Caco-2 (cell line): ENCODE measurements around the genes C6orf47, LY6G5B, LY6G6F and RNF5.

- PRO-cap, result bidirectional peak, plus-strand start at chr6:31660876, minus-strand start at chr6:31660755; bidirectional peak, plus-strand start at chr6:31661168, minus-strand start at chr6:31661103
- RRBS, result 1% methylated on average over 17 of the region's 41 CpGs
Measured at GRCh38 chr6:31660660-31661319, at the start of gene C6orf47. TSS of gene C6orf47 (minus strand) at chr6:31660778.

DNA sequence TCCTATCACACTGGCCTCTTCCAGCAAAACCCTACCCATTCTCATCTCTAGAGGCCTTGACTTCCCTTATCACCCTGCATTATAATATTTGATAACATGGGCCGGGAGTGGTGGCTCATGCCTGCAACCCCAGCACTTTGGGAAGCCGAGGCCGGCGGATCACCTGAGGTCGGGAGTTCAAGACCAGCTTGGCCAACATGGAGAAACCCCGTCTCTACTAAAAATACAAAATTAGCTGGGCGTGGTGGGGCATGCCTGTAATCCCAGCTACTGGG lies 679 bp upstream of the C6orf47 start:
- PRO-cap, result no peak
- RRBS, result no CpG with 5 or more reads among the region's 7 CpGs

GRCh38 chr6:31669669-31670272 lies at the start of gene LY6G5B:
TSS of gene LY6G5B (plus strand) at chr6:31669976.
- PRO-cap, result no peak
- RRBS, result no CpG with 5 or more reads among the region's 9 CpGs

- PRO-cap, result no peak
- RRBS, result no CpG with 5 or more reads among the region's 3 CpGs
Measured at GRCh38 chr6:31706600-31706984, at the start of gene LY6G6F. TSS of gene LY6G6F (plus strand) at chr6:31706866.

DNA sequence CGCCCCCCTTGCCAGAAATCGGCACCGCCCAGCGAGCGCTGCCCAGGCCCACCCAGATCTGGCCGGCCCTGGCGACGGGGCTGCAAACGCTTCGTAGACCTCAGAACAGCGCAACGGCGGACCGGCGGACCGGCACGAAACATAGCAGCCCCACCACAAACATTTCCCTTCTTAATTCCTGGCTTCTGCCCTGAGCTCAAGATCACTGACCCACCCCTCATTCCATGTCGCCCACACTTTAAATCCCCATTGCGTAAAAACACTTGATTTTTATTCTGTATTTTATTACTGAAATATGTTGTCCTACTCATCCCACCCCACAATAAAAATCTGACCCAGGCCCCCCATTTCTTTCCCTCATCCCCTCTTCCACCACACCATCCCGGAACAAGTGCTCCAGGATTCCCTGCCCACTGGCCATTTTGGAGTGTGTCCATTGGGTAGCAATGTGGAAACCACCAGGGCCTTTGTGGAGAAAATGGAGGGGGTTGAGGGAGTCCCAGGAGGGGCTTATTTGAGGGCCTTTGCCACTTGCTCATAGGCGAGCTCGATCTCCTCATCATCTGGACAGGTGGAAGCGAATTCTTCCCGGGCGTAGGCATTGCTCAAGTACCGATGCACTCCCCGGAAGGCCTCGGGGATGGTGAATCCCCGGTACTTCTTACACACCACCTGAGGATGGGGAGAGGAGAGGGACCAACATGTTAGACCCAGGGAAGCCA lies 1.4 kb upstream of the DDAH2 start:
- PRO-cap, result bidirectional peak, plus-strand start at position 85 of the sequence, minus-strand start outside the sequence
- RRBS, result 46% methylated on average over 12 of the region's 29 CpGs

DNA sequence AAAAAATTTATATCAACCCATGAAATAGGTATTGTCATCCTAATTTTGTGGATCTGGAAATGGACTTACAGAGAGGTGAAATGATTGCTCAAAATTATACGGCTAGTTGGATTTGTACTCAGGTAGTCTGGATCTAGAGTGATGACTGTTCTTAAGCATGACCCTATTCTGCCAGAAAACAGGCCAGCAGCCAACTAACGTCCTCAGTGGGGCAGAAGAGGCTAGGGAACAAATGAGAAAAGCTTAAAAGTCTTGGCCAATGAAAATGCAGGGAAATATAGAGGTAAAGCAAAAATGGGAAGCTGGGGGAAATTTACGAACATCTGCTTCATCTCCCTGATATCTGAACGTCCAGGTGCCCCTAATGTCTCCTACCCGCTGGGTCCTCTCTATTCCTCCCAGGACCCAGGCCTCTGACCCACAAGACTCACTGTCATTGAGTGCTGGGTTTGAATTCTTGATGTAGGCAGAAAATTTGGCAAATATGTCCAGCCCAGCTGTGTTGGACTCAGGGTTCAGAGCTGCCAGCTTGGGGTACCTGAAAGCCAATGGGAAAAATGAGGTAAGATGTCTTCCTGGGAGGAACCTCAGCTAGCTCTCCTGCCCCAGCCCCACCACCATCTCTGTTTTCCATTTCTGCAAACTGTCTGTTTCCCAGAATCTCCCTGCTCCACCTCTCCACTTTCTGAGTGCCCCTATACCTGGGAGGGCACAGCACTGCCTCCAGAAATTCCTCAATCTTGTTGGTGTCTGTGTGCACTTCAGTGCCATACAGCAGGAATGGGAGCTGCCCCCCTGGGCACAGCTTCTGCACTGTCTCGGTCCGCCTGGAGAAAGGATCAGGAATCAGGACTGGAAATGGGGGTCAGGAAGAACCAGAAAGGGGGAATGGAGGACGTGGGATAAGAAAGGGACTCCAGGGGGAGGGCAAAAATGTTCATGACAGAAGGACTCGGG lies 2.9 kb downstream of the CLIC1 start:
- PRO-cap, result no peak
- RRBS, result no CpG with 5 or more reads among the region's 9 CpGs

GRCh38 chr6:31776007-31776490 lies 1.1 kb downstream of the VWA7 start:
- PRO-cap, result no peak
- RRBS, result no CpG with 5 or more reads among the region's 18 CpGs

DNA sequence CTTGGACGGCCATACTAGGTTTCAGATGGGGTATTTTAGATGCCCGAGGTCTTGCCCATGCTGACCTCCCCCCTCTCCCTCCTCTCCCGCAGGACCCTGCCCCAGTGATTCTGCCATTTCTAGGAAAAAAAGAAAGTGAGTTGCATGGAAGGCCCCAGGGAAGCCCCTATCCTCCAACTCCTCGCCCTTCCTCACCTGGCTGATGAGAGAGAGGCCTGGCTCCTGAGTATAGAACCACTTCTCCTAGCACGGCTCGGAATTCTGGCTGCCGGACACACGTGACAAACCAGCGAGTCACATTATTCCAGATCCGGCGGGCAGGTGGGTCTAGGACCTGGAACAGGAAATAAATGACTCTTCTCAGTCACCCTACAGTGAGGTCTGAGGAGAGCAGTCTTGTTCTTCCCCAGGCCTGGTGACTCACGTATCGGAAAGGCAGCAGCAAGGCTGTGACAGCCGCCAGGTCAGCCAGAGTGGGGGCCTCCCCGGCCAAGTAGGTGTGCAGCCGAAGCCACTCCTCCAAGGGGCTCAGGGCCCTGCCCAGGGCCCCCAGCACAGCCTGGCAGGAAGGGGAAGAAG lies 2.9 kb downstream of the VARS1 start:
- PRO-cap, result no peak
- RRBS, result no CpG with 5 or more reads among the region's 16 CpGs

- PRO-cap, result no peak
Measured at GRCh38 chr6:31794174-31794495, 1.4 kb downstream of the VARS1 start.

DNA sequence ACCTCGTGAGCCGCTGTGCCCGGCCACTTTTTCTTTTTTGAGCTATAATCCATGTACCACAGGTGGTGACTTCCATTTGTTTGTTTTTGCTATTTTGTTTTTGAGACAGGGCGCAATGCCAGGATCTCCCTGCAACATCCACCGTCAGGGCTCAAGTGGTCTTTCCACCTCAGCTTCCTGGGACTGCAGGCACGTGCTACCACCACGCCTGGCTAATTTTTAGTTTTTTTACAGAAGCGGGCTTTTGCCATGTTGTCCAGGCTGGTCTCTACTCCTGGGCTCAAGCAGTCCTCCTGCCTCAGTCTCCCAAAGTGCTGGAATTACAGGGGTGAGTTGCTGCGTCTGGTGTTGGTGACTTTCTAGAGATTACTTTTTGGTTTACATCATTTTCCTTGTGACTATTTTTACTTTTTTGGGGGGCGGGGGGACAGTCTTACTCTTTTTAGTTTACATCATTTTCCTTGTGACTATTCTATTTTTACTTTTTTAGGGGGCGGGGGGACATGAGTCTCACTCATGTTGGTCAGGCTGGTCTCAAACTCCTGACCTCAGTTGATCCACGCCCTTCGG lies 8.7 kb downstream of the HSPA1B start:
- PRO-cap, result no peak
- RRBS, result no CpG with 5 or more reads among the region's 13 CpGs

GRCh38 chr6:31965575-31966005 lies 6.3 kb downstream of the DXO start:
- PRO-cap, result no peak
- RRBS, result no CpG with 5 or more reads among the region's 10 CpGs

DNA sequence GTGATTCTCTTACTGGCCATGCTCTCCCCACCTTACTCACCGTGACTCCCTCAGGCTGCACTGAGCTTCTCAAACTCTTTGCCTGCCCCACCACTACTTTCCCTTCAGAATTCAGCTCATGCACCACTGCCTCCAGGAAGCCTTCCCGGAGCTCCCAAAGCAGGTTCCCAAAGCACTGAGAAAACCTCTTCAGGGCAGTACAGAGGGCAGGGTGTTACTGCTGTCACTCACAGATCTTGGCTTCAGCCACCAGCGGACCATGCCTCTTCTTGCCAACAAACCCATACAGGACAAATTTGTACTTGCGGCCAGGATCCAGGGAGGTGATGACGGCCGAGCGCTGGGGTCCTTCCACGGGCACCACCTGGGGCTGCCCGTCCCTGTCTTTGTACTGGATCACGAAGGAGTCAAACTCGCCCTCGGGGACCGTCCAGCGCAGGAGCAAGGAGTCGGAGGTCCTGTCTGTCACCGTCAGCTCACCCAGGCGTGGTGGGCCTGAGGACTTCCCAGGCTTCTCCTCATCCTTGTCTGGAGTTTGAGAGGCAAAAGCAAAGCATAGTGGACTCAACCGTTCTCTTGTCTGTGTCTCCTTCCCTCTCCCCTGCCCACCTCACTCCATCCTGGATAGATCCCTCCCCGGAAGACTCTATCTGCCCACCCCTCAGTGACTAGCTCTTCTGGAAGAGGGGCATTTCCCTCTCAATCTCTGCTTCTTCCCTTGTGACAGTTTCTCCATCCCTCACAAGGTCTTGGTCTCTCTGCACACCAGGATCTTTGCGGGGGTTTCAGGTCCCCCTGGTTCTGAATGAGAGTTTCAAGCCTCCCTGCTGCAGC lies 24.7 kb downstream of the TNXB start:
- PRO-cap, result no peak
- RRBS, result no CpG with 5 or more reads among the region's 20 CpGs

DNA sequence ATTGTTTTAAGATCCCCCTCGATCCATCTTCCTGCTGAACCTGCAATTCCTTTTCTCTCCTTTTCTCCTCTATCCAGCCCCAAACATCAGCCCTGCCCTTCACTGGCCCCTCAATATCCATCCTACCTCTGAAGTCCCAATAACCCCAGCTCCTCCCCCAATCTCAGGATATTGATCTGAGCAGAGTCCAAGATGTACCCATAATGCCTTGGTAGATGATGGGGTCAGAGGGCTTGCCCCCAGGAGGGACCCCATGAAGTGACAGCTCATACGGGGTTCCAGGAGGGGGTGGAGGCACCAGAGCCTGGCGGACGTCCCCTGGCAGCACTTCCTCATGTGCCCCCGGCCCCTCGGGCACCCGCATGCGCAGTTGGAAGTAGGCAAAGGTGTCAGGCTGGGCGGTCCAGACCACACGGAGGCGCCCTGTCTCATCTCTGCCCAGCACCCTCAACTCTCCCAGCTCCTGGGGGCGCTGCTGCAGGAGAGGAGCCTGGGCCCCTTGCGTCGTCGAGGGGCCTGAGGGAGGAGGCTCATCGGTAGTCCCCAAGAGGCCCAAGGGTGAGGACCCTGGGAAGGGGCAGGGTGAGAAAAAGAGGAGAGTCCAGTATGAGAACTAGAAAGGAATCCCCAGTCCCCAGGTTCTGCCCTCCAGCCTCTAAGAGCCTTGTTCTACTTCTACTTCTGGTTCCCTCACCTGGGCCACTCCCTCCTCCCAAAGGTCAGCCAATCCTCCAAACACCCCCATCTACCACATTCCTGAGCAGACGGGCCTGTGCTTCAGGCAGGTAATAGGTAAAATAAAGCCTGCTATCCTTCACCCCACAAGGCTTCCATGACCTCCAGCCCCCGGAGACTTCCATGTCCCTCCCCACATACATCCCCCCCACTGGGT lies 23.3 kb downstream of the TNXB start:
- PRO-cap, result bidirectional peak, plus-strand start at position 763 of the sequence, minus-strand start at position 657 of the sequence
- RRBS, result no CpG with 5 or more reads among the region's 18 CpGs

GRCh38 chr6:32086444-32087033 lies 22.6 kb downstream of the TNXB start:
- PRO-cap, result no peak
- RRBS, result no CpG with 5 or more reads among the region's 5 CpGs

- PRO-cap, result unidirectional peak, plus-strand start at chr6:32127895
- RRBS, result no CpG with 5 or more reads among the region's 35 CpGs
Measured at GRCh38 chr6:32127240-32128088, 582 bp downstream of the ATF6B start.

- PRO-cap, result bidirectional peak, plus-strand start at chr6:32152999, minus-strand start at chr6:32153027; bidirectional peak, plus-strand start at chr6:32153080, minus-strand start at chr6:32153106
- RRBS, result no CpG with 5 or more reads among the region's 23 CpGs
Measured at GRCh38 chr6:32152672-32153338, 1.1 kb upstream of the PRRT1 start.

- PRO-cap, result no peak
- RRBS, result no CpG with 5 or more reads among the region's 3 CpGs
Measured at GRCh38 chr6:32163478-32163965, 873 bp upstream of the EGFL8 start.

DNA sequence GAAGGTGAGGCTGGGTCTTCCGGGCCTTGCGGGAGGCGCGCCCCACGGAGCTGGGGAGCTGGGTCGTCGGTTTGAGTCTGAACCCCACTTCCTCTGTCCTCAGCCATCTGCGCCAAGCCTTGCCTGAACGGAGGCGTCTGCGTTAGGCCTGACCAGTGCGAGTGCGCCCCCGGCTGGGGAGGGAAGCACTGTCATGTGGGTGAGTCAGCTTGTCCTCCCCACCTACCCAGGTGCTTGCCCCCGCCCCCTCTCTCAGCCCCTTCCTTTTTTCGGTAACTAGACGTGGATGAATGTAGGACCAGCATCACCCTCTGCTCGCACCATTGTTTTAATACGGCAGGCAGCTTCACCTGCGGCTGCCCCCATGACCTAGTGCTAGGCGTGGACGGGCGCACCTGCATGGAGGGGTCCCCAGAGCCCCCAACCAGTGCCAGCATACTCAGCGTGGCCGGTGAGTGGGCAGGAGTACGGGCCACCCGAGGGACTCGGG lies 2.5 kb downstream of the EGFL8 start:
- PRO-cap, result no peak
- RRBS, result 93% methylated on average over 4 of the region's 28 CpGs

DNA sequence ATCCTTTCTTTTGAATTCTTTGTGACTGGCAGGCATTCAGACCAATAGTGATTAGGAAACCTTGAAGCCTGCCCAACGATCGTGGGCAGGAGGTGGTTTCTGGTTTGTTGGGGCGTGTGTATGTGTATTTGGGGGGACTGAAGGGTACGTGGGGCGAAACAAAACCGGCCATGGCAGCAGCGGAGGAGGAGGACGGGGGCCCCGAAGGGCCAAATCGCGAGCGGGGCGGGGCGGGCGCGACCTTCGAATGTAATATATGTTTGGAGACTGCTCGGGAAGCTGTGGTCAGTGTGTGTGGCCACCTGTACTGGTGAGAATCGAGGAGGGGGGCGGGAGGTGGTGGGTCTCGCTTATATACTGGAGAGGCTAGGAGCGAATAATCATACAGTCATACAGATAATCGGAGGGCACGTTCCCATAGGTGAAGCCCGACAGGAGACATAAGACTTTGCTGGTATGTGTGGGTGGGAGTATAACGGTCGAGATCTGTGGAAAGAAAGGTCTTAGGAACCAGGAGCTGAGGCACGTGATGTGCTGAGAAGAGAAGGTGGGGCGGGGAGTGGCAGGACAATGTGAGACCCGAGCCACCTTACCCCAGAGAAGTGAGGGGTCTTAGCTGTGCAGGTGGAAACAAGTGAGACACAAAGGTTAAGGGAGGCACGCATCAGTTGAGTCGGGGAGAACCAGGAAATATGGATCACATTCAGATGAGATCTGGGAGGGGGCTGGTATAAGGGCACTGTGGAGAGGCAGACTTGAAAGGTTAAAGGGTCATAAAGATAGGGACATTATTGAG lies at the start of gene RNF5:
Gene RNF5 (plus strand): TSS at position 64 of the 796 bp plus-strand sequence.
- PRO-cap, result bidirectional peak, plus-strand start at position 64 of the sequence, minus-strand start outside the sequence; bidirectional peak, plus-strand start at position 597 of the sequence, minus-strand start at position 312 of the sequence
- RRBS, result no CpG with 5 or more reads among the region's 32 CpGs

DNA sequence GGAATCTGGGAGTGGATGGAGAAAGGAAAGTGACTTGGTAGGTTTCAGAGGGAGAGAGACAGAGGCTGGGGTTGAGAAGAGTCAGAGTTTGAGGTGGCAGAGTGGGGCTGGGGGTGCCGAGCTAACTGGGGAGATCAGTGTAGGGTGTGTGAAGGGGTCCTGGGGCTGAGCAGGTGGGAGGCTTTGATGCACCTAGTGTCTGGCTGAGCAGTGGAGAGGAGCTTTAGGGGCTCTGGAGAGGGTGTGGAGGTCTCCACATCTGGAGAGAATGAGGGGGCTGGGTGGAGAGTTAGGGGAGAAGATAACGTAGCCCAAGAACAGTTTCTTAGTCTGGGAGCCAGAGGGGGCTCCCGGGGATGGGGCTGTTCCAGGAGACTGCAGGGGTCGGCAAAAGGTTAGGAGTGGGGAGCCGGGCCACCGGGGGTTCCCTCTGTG lies 917 bp downstream of the PBX2 start:
- PRO-cap, result no peak
- RRBS, result 37% methylated on average over 3 of the region's 6 CpGs